ENCODE data around the gene SLC44A1.

- PRO-cap, 2 experiments, result no peak in any of the 2 experiments
These were observed 7.2 kb downstream of the ALDOB start for GRCh38 chr9:101428279-101428890.

DNA sequence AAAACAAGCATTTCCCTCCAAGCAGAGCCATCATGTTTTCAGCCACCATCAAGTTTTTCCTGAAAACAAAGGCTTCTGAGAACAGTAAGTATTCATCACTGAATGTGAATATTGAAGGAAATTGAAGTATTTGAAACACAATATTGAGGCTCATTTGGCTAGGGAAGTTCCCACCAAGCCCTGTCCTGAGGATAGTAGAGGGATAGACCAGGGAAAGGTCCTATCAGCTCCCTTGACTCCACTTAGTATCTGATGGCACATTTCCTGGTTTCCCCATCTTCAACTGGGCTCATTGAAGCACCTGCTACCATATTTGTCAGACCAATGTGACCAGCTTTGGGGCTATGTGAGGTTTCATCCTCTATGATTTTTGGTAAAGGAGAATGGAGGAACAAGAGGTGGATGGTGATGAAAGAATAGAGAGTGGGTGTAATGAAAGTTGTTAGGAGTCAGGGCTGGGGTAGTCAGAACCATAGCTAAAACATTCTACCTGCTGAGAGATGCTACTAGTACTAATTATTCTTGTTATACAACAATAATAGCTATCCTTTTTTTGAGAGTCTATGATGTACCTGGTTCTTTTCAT is 1.7 kb upstream of the ALDOB start:
- PRO-cap, 2 experiments, result peak in 1 of 2 experiments; most common minus-strand start position 251 of the sequence (in 1)

DNA sequence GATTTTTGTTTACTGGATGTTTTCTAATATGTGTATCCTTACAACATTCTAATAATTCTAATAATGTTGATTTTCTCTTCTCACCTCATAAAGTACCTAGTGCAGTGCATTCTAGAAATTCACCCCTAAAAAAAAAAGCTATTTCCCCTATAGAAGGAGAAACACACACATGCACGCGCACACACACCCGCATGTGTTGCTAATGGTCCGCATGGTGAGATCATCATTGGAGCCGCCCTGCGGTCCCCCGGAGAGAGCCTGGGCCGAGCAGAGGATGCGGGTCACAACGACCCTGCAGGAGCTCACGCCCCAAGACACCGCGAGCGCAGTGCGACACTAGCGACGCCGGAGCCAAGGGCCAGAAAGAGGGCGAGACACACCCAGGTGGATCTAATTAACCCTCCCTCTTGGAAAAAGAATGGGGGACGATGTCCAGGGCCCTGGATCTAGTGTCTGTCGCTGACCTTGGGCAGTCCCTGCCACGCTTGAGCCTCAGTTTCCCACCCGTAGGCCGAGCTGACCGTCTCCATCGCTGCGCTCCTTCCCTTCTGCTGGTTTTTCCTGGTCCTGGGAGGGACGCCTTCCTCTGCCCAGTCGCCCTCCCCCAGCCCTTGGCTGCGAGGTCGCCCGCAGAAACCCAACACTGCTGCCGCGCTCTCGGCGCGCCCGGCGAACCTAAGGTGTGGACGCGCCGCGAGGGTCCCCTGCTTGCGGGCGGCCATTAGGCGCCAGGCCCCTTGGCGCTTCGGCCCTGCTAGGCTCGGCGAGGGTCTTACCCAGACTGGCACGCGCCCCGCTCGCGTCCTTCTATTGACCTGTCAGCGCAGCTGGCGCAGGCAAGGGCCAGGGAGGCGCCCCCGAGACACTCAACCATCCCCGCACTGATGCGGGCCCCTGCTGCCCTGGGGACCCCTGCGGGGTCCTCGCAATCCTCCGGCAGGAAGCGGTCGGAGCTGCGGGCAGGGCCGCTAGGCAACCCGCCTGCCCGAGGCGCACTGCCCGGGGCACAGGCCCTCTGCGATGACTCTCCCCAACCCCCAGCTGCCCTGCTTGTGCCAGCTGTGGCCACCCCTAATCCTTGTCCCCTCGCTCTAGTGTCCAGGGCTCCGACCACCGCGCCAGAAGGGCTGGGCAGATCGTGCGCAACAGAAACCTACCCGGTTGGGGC is 797 bp downstream of the PGAP4 start:
- PRO-cap, 2 experiments, result peak in 2 of 2 experiments; most common plus-strand start position 643 of the sequence (in 2); most common minus-strand start position 316 of the sequence (in 1)

- PRO-cap, 2 experiments, result no peak in any of the 2 experiments
These were observed 58.2 kb downstream of the NIPSNAP3B start for GRCh38 chr9:104822183-104822471.

DNA sequence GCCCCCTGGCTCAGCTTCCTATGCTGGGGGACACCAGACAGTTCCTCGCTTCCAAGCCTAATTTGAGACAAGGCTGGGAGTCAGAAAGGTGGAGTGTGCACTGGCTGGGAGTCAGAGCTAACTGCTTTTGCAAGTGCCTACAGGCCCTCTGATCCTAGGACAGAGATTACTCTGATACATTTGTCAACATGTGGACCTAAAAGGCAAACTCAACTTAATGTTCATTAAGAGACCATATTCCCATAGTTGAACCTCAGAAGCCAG is 80.8 kb downstream of the NIPSNAP3B start:
- PRO-cap, 2 experiments, result no peak in any of the 2 experiments

- PRO-cap, 2 experiments, result no peak in any of the 2 experiments
These were observed 59.7 kb downstream of the ABCA1 start for GRCh38 chr9:104868329-104868666.

DNA sequence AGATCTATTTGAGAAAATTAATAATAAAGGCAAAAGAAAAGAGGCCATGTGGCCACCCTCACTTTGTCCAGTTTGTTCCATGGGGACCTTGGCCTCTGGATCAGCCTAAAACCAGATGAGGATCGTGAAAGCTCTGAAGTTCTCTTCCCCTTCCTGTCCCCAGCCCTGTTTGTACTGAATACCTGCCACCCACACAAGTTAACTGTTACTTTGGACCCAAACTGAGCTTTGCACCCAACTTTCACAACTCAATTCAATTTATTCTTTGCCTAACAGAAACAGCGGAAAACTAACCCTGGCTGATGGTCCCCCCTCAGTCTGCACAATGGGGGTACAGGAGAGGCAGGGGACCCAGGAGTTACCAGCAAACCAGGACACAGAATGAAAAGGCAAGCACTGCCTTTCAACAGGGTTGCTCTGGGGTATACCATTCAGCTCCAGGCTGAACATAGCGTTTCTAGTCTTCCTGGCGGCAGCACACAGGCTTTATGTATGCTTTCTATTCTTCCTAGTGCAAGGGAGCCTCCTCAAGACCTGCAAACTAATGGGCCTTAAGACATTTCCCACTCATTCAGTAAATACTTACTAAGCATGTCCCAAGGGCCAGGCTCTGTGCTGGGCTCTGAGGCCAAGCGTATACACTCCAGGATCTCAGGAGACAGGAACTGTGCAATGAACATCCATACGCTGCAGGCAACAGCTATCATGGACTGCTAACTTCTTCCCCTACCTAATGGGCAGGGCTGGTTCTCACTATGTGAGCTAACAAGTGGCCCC is 28.0 kb downstream of the ABCA1 start:
- PRO-cap, 2 experiments, result peak in 1 of 2 experiments; most common plus-strand start position 275 of the sequence (in 1); most common minus-strand start position 171 of the sequence (in 1)

GRCh38 chr9:104905848-104906367 is 22.0 kb downstream of the ABCA1 start:
- PRO-cap, 2 experiments, result no peak in any of the 2 experiments

GRCh38 chr9:105053093-105053728 is 125.3 kb upstream of the ABCA1 start:
- PRO-cap, 2 experiments, result no peak in any of the 2 experiments

DNA sequence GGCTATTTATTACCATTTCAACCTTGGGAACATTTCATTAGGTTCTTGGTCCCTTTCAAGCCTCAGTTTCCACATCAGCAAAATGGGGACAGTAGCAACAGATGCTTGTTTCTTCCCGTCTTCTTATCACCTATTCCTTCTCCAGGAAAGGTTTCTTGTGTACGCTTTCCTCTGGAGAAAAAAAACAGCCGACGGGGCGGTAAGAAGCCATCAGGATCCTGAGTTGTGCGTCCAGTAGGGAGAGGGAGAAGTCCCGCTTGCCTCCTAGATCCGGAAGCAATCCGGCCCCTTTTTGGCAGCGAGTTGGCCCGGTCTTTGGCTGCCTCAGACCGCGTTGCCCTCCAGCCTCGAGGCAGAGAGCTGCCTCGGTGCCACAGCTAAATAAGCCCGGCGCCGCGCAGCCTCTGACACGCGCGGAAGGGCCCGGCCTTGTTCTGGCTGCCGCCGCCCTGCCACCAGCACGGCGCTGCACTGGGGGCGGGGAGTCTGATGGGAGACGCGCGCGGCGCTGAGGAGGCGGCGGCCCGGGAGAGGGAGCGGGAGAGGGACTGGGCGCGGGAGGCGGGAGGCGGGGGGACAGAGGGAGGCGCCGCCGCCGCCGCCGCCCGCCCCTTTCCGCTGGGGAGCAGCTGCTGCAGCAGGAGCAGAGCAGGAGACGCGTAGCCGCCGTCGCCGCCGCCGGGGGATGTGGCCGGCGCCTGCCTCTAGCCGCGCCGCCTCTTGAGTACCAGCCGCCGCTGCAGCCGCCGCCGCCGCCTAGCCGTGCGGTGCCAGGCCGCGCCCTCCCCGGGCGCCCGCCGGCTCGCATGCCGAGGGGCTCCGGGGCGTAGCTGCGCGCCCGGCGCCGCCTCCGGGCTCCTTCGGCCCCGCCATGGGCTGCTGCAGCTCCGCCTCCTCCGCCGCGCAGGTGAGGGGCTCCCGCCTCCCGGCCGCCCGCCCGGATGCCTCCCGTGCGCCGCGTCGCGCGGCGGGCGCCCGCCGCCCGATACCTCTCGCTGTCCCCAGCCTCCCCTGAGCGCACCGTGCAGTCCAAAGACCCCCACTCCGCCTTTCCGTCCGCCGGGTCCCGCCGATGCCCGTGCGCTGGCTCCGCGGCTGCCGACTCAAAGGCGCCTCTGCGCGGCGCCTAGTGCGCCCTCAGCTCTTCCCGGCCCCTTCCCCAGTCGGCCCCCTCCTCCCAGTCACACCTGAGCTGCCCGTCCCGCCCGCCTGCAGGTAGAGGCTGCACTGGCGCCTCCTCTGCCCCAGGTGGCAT is at the start of gene SLC44A1:
Gene SLC44A1, plus strand, starts transcription at position 654 of the 1,255 bp plus-strand sequence.
- PRO-cap, 2 experiments, result peak in 2 of 2 experiments; most common plus-strand start position 640 of the sequence (in 2); most common minus-strand start position 370 of the sequence (in 2)

DNA sequence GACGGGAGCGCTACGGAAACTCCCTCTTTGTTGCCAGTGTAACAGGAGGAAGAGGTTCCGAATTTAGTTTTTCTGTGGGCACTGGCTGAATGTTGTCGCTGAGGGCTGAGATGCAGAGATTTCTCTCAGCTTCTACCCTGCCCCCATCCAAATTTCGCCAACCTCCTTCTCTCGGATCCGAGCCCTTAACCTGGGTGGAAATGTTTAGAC is 1.1 kb downstream of the SLC44A1 start:
- PRO-cap, 2 experiments, result peak in 2 of 2 experiments; most common plus-strand start position 66 of the sequence (in 2)

DNA sequence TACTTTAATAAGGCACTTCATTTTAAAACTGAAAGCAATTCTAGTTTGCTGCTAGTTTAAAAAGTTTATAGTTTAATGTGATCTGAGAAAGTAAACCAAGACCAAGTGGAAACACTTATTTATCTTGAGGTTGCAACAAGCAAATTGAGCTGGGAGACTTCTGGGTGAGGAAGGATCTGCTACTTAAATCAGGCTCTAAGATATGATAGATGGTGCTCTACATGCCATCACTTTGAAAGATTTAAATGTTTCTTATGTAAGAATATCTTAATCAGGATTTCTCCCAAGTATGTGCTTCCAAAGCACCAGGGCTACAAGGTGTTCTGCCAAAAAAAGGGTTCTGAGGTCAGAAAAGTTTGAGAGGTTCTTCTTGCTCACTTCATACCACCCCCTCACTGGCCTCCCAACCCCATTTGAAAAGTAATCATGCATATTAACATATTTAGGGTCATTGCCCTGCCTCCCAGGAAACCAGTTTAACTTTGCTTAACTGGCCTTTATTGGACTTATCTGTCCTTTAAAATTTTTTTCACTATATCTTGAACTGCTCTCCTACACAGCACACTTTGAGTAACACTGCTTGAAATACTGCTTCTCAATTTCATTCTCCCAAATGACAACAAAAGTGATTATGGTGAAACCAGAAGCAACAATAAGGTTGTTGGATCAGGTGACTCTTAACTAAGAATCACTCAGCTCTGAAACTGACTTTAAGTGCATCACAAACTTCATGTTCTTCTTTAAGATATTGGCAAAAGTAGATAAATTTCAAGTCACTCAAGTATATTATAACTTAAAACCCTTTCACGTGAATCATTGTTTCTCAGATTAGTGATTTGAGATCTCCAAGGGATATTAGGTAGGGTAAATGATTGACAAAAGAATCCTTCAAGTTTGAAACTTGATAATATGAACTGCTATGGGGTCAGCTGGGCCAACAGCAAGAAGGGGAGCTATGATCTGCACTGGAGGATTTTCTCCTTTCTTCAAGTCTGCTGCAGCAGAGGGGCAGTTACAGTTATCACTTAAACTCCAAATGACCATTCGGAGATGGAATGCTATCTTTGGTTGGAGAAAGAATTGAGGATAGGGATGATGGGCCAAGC is 15.7 kb downstream of the SLC44A1 start:
- PRO-cap, 2 experiments, result no peak in any of the 2 experiments

DNA sequence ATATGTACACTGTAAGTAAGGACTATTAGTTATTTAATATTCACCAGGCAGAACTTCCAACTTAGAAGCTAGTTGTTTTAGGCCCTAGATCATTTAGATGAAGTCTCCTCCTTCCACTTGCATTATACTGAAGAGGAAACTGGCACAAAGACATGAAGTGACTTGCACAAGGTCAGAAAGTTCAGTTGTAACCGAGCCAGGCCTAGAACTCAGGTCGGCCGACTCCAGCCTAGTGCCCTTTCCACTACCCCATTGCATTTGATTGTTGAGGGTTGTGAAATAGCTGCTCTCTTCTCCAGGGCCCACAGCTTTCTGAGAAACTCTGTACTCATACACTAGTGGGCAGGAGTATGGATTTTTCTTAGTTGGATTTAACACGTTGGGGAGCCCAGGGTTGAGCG is 5.6 kb downstream of the ZNF462 start:
- PRO-cap, 2 experiments, result no peak in any of the 2 experiments

- PRO-cap, 2 experiments, result no peak in any of the 2 experiments
These were observed 99.7 kb downstream of the ZNF462 start for GRCh38 chr9:106962543-106963092.

GRCh38 chr9:107177730-107178567 is 105.1 kb upstream of the RAD23B start:
- PRO-cap, 2 experiments, result no peak in any of the 2 experiments

- PRO-cap, 2 experiments, result no peak in any of the 2 experiments
These were observed 2.9 kb downstream of the RAD23B start for GRCh38 chr9:107285803-107286530.

- PRO-cap, 2 experiments, result no peak in any of the 2 experiments
These were observed 50.7 kb downstream of the RAD23B start for GRCh38 chr9:107333635-107334386.

GRCh38 chr9:107488666-107489640 is 616 bp downstream of the KLF4 start:
- PRO-cap, 2 experiments, result peak in 2 of 2 experiments; most common plus-strand start chr9:107489529 (in 1); most common minus-strand start chr9:107489565 (in 2)

- PRO-cap, 2 experiments, result peak in 1 of 2 experiments; most common plus-strand start chr9:107732940 (in 1); most common minus-strand start chr9:107733450 (in 1)
These were observed 243.6 kb upstream of the KLF4 start for GRCh38 chr9:107732658-107734081.

GRCh38 chr9:107749789-107750282 is 260.3 kb upstream of the KLF4 start:
- PRO-cap, 2 experiments, result peak in 1 of 2 experiments; most common plus-strand start chr9:107750035 (in 1); most common minus-strand start chr9:107749873 (in 1)

Measured in Metastatic Liver Carcinoma in the Lung (tissue), 2 donors.